Colon Carcinoma Metastatic in the Lung (tissue), 2 donors: ENCODE measurements around the genes ZNF595 and SLBP.

DNA sequence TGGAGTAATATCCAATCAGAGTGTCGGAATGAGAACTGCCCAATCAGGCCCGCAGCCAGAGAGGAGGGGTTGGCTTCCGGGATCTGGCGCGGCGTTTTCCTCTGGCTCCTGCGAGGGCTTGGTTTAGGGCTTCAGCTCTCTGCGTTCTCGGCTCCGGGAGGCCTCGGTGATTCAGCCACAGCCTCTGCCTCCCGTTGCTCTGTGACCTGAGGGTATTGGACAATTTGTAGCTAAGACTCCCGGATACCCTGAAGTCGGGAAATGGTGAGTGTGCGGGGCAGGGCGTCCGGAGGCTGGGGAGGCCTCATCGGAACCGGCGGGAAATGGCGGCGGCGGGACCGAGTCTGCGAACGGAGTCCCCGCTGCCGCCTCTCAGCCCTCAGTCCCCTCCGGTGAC is at the start of gene ZNF595:
Gene ZNF595, plus strand, starts transcription at position 94 of the 397 bp plus-strand sequence.
- PRO-cap, 2 experiments, result peak in 1 of 2 experiments; most common plus-strand start position 134 of the sequence (in 1)

GRCh38 chr4:212961-213930 is 88.9 kb downstream of the ZNF718 start:
- PRO-cap, 2 experiments, result no peak in any of the 2 experiments

GRCh38 chr4:244434-244745 is 60.9 kb downstream of the ZNF732 start:
- PRO-cap, 2 experiments, result no peak in any of the 2 experiments

- PRO-cap, 2 experiments, result no peak in any of the 2 experiments
These were observed 1.1 kb downstream of the ZNF141 start for GRCh38 chr4:338726-339069.

GRCh38 chr4:721023-722220 is 15.8 kb downstream of the PCGF3 start:
- PRO-cap, 2 experiments, result no peak in any of the 2 experiments

- PRO-cap, 2 experiments, result no peak in any of the 2 experiments
These were observed 45.3 kb downstream of the PCGF3 start for GRCh38 chr4:750889-751403.

- PRO-cap, 2 experiments, result no peak in any of the 2 experiments
These were observed 58.9 kb downstream of the CPLX1 start for GRCh38 chr4:766988-767550.

GRCh38 chr4:780165-780583 is 45.8 kb downstream of the CPLX1 start:
- PRO-cap, 2 experiments, result no peak in any of the 2 experiments

DNA sequence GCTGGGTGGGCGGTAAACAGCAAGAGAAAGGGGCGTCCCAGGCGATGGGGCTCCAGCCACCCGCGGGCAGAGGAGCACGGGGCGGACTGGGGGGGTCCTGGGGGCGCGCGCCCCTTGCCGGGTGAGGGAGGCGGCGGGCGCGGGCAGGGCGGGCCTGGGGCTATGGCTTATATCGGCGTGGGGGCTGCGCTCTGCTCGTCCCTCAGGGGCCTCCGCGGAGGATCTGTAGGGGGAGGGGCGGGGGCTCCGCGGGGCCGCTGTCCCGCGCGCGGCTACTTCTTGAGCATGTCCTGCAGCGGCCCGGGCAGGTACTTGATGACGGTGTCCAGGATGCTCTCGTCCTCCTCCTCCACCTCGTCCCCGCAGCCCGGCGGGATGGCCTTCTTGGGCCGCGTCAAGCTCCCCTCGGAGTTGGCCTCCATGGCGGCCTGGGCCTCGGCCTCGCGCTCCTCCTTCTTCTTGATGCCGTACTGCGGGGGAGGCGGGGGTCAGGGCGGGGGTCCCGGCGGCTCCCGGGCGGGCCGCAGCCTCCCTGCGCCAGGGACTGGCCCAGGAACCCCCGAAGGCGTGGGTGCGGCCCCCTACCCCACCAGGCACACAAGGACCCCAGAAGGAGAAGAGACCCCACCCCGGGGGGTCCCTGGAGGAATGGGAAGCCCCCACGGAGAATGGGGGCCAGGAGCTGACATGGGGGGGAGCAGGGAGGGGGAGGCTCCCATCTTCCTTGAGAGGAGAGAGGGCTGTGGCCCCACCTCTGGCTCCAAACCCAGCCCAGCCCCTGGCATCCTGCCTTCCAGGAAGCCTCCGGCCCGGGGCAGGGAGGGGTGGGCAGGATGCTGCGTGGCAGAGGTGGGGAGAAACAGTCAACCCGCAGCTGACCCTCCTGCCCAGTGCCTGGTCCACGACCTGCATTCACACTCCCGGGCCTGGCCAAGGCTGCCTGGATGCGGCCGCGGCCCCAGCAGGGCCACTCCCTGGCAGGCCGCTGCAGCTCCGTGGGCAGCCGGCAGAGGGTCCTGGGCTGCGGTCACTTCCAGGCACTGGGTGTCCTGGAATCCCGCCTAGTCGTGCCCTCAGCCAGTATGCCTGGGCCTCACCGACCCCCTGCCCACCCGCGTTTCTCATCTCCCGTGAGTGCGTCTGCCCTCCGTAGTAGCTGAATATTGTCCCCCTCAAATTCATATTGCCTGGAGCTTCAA is 39.3 kb downstream of the CPLX1 start:
- PRO-cap, 2 experiments, result peak in 2 of 2 experiments; most common plus-strand start position 890 of the sequence (in 1); most common minus-strand start position 780 of the sequence (in 2)

GRCh38 chr4:915641-916013 is 16.5 kb downstream of the GAK start:
- PRO-cap, 2 experiments, result no peak in any of the 2 experiments

- PRO-cap, 2 experiments, result no peak in any of the 2 experiments
These were observed 8.0 kb downstream of the GAK start for GRCh38 chr4:924137-924407.

DNA sequence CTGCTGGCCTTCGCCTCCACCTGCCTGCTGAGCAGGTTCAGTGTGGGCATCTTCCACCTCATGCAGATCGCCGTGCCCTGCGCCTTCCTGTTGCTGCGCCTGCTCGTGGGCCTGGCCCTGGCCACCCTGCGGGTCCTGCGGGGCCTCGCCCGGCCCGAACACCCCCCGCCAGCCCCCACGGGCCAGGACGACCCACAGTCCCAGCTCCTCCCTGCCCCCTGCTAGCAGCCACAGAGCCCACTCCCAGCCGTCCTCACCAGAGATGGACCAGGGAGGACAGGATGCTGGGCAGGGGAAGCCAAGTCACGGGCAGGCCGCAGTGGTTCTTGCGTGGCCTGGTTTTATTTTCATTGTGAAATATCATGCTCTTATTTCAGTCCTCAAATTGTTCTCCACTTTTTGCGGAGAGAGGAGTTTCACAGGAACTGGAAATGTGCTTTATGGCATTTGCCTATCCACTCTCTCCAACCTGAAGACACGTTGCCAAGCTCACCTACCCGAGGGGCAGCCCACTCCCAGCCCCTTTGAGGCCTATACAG is 15.0 kb downstream of the DGKQ start:
- PRO-cap, 2 experiments, result no peak in any of the 2 experiments

- PRO-cap, 2 experiments, result no peak in any of the 2 experiments
These were observed 2.5 kb upstream of the FGFRL1 start for GRCh38 chr4:1008887-1009362.

- PRO-cap, 2 experiments, result no peak in any of the 2 experiments
These were observed 15.9 kb downstream of the FGFRL1 start for GRCh38 chr4:1027162-1027935.

GRCh38 chr4:1237853-1238487 is 11.0 kb downstream of the CTBP1 start:
- PRO-cap, 2 experiments, result no peak in any of the 2 experiments

GRCh38 chr4:1241229-1241718 is 7.7 kb downstream of the CTBP1 start:
- PRO-cap, 2 experiments, result no peak in any of the 2 experiments

DNA sequence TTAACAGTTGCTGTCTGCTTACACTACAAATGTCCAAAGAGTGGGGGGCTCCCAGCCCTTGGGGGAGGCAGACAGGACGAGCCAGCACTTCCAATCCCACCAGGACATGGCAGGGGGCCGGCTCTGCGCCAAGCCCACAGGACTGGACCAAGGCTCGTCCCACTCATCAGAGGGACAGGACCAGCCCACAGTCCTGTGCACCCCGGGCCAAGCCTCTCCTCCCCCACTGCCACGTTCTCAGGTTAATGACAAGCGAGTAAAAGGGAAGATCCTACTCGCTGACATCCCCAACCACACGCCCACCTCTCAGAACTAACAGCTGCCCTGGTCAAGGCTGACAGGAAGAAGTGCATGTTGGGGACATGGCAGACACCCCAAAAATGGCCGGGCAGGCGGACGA is 2.1 kb downstream of the CTBP1 start:
- PRO-cap, 2 experiments, result no peak in any of the 2 experiments

DNA sequence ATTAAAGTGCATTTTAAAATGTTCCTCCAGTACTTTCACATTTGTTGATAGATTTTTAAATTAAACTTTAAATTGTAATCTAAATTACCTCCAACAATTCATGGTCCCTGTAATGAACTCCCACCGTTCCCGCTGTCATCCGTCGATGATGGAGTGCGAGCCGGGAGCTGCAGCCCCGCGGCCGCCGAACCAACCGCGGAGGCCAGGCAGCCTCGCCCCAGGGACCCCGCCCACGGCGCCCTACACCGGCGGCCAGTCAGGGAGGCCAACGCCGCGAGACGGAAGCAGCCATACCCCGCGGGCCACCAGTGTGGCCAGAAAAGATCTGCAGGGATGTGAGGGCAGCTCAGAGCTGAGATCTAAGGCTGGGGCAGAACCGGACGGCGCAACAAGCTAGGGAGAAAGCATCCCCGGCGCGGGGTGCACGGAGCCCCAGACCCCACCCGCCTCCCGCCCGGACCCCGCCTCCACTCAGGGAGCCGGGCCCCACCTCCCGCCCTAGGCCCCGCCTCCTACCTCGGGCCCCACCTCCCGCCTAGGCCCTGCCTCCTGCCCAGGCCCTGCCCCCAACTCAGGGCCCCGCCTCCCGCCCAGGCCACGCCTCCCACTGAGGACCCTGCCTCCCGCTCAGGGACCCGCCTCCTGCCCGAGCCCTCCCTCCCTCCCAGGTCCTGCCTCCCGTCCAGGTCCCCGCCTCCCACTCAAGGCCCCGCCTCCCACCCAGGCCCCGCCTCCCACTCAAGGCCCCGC is 103.9 kb downstream of the FAM53A start:
- PRO-cap, 2 experiments, result peak in 2 of 2 experiments; most common minus-strand start position 395 of the sequence (in 2)

- PRO-cap, 2 experiments, result peak in 2 of 2 experiments; most common plus-strand start chr4:1712373 (in 1); most common minus-strand start chr4:1712319 (in 2)
These were observed at the start of gene SLBP for GRCh38 chr4:1711884-1712578. SLBP (minus strand) TSS chr4:1712319.

- PRO-cap, 2 experiments, result no peak in any of the 2 experiments
These were observed 2.7 kb downstream of the TMEM129 start for GRCh38 chr4:1717954-1719232.